AG04450 (cell line): ENCODE results near the genes DAPK1 and SHC3.

GRCh38 chr9:86079006-86079407, 20.4 kb downstream of the GOLM1 start:
- CAGE, long polyA plus RNA: no peak
- RRBS: no CpG with 5 or more reads among the region's 16 CpGs

DNA sequence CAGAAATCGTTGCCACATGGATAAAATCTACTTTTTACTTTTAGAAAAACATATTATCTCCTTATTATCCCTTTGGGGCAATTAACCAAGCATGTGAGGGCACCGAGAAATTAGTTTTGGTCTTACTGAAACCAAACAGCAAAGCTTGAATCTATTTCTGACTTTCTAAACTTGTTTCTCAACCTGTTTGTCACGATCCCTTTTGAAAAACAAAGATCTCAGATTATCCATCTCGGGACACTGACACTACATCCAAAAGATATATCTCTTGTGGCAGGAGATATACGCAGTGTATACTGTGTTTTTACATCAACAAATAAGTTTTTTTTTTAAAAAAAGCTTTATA, 2.3 kb downstream of the TUT7 start:
- CAGE, long polyA plus RNA: no peak
- RRBS: no CpG with 5 or more reads among the region's 5 CpGs

- CAGE, long polyA plus RNA: no peak
- RRBS: no CpG with 5 or more reads among the region's 4 CpGs
Measured at GRCh38 chr9:86707959-86708563, 239.2 kb downstream of the GAS1 start.

DNA sequence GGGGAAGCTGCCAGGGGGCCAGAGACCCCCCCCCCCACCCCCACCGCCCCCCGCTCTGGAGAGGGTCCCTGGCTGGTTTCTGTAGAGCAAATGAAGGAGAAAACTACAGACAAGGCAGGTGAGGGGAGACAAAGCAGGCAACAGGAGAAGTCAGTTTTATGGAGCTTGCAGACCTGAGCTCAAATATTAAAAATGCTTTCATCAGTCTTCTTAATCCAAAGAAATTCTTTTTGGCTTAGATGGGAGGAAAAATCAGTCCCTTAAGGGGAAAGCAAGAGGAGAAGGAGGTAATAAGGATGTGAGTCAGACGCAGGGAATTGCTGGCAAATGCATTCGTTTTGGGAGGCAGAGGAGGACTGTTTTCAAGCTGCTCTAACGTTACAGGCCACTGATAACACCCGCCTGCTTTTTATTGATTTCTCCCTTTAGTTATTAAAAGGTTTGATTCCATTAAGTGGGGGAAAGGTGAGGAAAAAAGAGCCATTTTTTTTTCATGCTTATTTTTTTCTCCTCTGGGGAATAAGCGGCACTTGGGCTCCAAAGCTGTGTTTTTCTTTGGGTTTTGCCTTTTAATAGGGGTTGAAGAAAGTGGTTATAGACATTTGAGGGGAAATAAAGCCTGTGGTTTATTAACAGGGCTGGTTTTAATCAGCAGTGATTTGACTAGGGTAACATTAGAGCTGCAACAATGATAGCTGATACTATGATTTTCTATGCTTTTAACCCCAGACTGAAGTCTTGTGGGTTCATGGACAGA, 225.4 kb downstream of the GAS1 start:
- CAGE, long polyA plus RNA: no peak
- RRBS: no CpG with 5 or more reads among the region's 7 CpGs

GRCh38 chr9:86893718-86894236, 53.5 kb downstream of the GAS1 start:
- CAGE, long polyA plus RNA: no peak
- RRBS: no CpG with 5 or more reads among the region's 5 CpGs

DNA sequence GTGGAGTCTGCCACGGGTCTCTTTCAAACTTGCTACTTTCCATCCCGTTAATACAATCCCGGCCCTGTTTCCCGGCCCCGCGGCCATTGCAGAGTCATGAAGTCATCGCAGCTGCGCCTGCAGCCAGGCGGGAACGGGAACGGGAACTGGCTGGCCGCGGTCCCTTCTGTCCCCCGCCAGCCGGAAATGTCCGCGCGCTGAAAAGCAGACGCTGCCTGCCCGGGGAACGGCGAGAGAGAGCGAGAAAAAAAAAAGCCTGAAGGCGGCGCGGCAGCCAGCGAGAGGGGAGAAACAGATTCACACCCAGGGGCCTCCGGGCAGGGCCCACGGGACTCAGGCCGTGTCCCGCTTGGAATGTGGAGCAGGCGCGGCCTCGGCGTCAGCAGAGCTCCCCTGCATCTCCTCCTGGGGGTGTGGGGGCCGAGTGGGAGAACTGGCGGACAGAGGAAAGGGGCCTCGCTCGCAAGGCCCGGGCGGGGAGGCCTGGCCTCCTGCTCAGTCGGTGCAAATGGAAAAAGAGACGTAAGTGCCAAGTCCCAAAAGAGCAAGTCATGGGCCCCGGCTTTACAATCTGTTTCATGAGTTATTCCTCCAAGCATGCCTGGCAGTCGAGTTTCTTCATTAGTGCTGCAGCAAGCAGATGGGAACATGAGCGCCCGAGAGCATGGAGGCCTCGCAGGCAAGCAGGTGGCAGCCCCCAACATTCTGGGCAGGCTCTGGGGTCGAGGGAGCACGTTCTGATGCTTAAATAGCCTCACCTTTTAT, 201.3 kb upstream of the GAS1 start:
- CAGE, long polyA plus RNA: no peak
- RRBS: 7% methylated on average over 16 of the region's 50 CpGs

DNA sequence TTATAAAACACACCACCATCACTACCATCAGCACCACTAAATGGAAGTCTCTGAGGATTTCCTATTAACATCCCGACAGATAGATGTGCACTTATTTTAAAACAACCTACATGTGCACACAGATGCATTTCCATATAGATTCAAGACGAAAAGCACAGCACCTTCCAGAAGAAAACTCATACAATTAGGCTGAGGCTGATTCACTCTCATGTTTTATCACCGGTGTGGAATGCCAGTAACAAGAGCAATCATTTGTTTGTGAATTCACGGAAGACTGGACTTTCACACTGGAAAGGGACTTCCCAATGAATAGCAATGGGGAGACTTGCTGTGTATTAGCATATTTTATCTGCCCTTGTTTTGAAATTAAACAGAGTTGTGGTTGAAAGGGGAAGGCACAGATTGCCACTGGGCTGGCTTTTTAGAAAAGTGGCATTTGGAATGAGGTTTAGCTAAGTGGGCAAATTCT, 247.1 kb upstream of the GAS1 start:
- CAGE, long polyA plus RNA: no peak
- RRBS: no CpG with 5 or more reads among the region's 4 CpGs

- CAGE, long polyA plus RNA: no peak
- RRBS: no CpG with 5 or more reads among the region's 21 CpGs
Measured at GRCh38 chr9:87410537-87411400, 86.9 kb upstream of the DAPK1 start.

- CAGE, long polyA plus RNA: no peak
- RRBS: 4% methylated on average over 59 of the region's 80 CpGs
Measured at GRCh38 chr9:87497340-87498191, at the start of gene DAPK1. DAPK1 (plus strand) TSS chr9:87497867.

GRCh38 chr9:87513893-87514517, 16.3 kb downstream of the DAPK1 start:
- CAGE, long polyA plus RNA: no peak
- RRBS: no CpG with 5 or more reads among the region's 3 CpGs

DNA sequence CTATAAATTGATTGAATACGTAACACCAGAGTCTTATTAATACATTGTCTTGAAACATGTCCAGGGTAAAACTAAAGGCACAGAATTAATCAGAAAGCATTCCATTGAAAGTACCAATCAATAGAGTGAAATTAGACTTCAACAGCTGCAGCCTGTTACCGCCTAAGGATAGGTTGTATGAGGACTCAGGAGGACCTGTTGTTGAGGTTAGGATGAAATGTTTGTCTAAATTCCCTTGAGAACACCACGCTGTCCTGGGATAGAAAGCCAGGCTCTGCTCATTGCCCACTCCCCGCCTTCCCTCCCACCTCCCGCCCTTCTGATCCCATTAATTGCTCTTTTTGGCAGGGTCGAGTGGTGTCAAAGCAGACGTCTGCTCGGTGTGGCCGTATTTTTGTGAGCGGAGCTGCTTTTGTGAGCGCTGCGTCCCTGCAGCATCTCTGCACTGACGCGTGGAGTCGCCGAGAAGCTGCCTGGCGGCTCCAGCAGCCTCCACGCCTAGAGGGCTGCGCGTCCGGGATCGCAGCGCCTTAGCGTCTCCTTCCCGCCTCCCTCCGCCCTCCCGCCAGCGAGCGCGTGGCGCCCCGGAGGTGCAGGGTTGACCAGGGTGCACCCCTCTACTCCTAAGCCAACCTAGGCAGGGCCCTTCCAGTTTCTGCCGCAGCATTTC, 62.3 kb downstream of the SPATA31C2 start:
- CAGE, long polyA plus RNA: no peak
- RRBS: 3% methylated on average over 12 of the region's 33 CpGs

GRCh38 chr9:88387080-88388156, 826 bp upstream of the SPIN1 start:
- CAGE, long polyA plus RNA: no peak
- RRBS: 3% methylated on average over 13 of the region's 49 CpGs

DNA sequence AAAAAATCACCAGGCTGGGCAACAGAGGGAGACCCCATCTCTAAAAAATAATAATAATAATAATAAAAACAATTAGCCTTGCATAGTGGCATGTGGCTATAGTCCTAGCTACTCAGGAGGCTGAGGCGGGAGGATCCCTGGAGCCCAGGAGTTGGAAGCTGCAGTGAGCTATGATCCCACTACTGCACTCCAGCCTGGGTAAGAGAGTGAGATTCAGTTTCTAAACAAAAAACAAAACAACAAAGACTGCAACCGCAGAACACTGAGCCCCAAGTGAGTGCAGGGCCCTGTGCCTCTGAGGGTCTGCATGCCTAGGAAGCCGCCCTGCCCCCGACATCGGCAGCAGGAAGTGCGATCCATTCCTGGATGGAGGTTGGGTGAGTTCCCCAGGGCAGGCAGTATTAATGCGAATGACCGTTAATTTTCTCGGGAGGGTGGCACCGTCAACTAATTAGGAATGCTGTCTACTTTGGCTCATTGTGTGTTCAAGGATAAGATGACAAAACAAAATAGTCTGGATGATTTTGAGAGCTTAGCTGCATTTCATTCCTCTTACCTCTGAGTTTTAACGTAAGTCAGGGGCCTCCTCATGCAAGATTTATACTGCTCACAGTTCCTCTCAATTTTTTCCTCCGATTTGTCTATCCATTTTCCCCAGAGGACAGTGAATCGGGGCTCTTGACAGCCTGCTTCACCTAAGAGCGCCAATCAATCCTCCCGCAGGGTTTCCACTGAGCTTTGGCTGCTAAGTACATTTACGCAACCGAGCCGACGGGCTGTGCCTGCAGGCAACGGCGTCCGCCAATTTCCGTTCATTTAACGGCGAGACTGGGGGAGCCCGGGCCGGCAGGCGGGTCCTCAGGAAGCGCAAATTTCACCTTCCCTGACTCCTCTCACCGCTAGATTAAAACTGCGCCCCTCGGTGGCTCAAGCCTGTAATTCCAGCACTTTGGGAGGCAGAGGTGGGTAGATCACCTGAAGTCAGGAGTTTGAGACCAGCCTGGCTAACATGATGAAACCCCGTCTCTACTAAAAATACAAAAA, 3.0 kb upstream of the NXNL2 start:
- CAGE, long polyA plus RNA: no peak
- RRBS: no CpG with 5 or more reads among the region's 33 CpGs

GRCh38 chr9:88646528-88646885, 111.5 kb downstream of the NXNL2 start:
- CAGE, long polyA plus RNA: no peak
- RRBS: no CpG with 5 or more reads among the region's 4 CpGs

- CAGE, long polyA plus RNA: no peak
- RRBS: no CpG with 5 or more reads among the region's 13 CpGs
Measured at GRCh38 chr9:88651826-88652789, 117.1 kb downstream of the NXNL2 start.

DNA sequence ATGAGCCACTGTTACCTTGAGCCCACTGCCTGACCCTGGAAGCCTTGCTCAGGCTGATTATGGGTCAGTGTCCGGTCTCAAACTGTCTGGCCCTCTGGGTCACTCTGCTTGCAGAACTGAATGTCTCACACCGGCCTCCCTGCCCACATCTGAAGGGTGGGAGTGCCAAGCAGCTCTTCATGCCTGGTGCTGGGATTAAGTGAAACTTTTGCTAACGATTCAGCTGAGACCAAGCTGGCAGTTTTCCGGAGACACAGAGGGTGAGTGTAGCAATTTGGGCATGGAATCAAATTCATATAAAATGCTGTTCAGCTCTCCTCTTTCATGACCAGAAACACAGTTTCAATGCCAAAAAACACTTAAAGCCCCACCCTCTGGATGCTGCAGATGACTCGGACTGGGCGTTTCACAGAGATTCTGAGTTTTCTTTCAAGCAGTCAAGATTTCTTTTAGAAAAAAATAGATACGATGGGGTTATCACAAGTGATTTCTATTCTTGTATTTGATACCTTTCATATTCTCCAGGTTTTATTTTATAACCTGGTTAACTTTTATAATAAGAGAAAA, 207.5 kb downstream of the NXNL2 start:
- CAGE, long polyA plus RNA: no peak
- RRBS: 4% methylated on average over 3 of the region's 7 CpGs

- CAGE, long polyA plus RNA: no peak
- RRBS: no CpG with 5 or more reads among the region's 1 CpG
Measured at GRCh38 chr9:88775304-88775640, 216.0 kb upstream of the S1PR3 start.

- CAGE, long polyA plus RNA: no peak
- RRBS: no CpG with 5 or more reads among the region's 9 CpGs
Measured at GRCh38 chr9:88923536-88923811, 67.8 kb upstream of the S1PR3 start.

DNA sequence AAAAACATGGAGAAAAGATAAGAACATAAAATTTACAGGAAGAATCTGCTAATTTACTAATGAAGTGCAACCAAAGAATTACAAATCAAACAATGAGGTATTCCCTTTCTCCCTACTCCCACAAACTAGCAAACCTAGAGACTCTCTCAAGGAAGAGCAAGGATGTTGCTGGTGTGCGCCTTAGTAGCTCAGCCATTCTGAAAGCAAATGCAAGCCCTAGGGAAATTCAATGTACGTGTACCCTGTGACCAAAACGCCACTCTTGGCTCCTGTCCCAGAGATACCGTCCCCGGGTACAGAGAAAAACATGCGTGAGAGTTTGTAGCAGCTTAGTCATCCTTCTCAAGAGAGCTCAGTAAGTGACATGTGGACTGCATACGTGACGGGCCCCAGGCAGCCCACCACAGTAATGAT, 45.0 kb downstream of the S1PR3 start:
- CAGE, long polyA plus RNA: no peak
- RRBS: no CpG with 5 or more reads among the region's 8 CpGs

DNA sequence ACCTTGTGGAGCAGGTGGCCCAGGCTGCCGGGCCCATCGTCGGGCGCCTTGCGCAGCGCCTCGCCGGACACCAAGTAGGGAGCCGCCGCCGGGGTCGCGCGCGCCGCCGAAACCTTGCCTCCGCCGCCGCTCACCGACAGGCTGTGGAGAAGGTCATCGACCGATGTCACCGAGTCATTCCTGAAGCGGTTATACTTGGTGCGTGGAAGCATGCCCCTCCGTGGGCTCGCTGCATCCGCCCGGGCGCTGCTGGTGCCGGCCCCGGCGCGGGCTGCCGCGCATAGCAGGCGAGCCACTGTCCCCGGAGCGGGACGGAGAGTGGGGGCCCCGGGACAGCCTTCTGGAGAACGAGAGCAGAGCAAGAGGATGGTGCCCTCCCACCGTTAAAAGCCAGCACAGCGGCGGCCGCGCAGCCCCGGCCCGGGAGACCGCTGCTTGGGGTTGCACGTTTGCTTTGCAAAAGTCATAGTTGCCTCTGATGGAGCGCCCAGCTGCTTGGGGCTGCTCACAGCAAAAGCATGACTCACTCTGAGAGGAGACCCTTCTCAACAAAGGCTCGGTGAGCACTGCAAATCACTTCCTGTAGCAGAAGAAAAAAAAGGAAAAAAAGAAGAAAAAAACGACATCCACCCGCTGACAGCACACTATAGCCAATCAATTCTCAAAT, at the start of gene SHC3:
TSS of gene SHC3 (minus strand) at position 570 of the 667 bp plus-strand sequence.
- CAGE, long polyA plus RNA: no peak
- RRBS: 4% methylated on average over 17 of the region's 56 CpGs